Neural crest cell (in vitro differentiated cells): Measurements from ENCODE around the genes KCNG1 and ZNF217.

GRCh38 chr20:50929913-50930109 is 1.4 kb downstream of the ADNP start:
- PRO-cap = no peak

GRCh38 chr20:51022620-51023536 is at the start of gene KCNG1:
TSS of gene KCNG1 (minus strand) at chr20:51023107.
- PRO-cap = bidirectional peak, plus-strand start at chr20:51023351, minus-strand start at chr20:51023101

DNA sequence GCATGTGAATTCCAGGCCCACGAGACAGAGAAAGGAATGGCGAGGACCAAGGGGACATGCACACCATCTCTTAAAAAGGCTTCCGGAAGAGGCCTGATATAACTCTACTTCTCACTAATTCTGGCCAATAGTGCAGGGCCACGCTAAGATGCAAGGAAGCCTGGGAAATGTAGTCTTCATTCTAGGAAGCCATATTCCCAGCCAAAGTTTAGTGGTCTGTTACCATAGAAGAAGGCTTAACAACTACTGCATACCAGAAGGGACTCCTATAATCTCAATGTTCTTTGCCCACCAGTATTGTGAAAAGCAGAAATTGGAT is 177.1 kb upstream of the KCNG1 start:
- PRO-cap = no peak

DNA sequence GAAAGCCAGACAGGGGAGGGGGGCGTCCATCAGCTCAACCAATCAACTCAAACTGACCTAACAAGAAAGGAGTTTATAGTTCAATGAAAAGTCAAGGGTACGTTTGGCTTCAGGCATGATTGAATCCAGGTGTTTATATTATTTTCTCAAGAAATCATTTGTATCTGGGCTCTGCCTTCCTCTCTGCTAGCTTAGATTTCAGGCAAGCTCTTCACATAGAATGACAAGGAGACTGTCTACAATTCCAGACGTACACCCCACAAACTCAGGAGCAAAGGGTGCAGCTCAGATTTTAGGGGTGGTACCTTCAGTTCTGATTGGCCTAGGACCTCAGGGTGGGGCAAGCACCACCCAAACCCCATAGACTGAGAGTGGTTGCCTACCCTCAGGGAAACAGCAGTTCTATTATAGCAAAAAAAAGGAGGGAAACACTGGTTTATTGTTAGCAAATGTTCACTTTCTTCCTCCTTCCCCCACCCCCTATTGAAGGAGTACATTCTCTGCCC is 256.0 kb downstream of the NFATC2 start:
- PRO-cap = no peak

GRCh38 chr20:51531058-51532135 is 11.1 kb downstream of the NFATC2 start:
- PRO-cap = no peak

GRCh38 chr20:51562112-51562381 is 19.5 kb upstream of the NFATC2 start:
- PRO-cap = no peak

GRCh38 chr20:51563762-51564537 is 21.4 kb upstream of the NFATC2 start:
- PRO-cap = no peak

GRCh38 chr20:51801405-51801846 is 895 bp downstream of the SALL4 start:
- PRO-cap = bidirectional peak, plus-strand start at chr20:51801516, minus-strand start at chr20:51801601

DNA sequence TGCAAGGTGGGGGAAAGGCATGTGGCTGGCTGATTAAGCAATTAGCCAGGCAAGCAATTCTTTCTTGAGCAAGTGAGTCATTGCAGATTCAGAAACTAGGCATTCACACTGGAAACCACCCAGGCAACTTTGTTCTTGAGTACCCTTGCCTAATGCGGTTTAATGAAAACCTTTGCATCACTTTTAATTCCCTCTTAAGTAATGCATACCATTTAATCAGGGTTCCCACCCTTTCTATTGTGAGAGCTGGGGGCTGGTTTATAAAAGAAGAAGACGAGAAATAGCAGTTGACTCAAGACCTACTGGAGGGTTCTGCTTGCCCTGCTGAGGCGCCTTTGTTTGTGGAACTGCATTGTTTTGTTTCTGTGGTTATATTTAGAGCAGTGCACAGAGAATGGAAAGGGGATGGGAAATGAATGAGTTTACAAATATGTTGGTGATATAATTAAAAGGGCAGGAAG is 49.0 kb upstream of the TSHZ2 start:
- PRO-cap = no peak

- PRO-cap = no peak
Observed at GRCh38 chr20:53590899-53591150, 2.8 kb downstream of the ZNF217 start.

GRCh38 chr20:53593692-53594419 is at the start of gene ZNF217:
TSS of gene ZNF217 (minus strand) at chr20:53593839.
- PRO-cap = bidirectional peak, plus-strand start at chr20:53593964, minus-strand start at chr20:53593805; bidirectional peak, plus-strand start at chr20:53594588, minus-strand start at chr20:53594270

- PRO-cap = no peak
Observed at GRCh38 chr20:53595041-53595572, 1.5 kb upstream of the ZNF217 start.

GRCh38 chr20:53660991-53661445 is 67.4 kb upstream of the ZNF217 start:
- PRO-cap = no peak

GRCh38 chr20:53708083-53708914 is 114.7 kb upstream of the ZNF217 start:
- PRO-cap = no peak

- PRO-cap = no peak
Observed at GRCh38 chr20:53711409-53711655, 117.7 kb upstream of the ZNF217 start.

GRCh38 chr20:53736796-53737450 is 143.3 kb upstream of the ZNF217 start:
- PRO-cap = bidirectional peak, plus-strand start at chr20:53737034, minus-strand start at chr20:53736992

DNA sequence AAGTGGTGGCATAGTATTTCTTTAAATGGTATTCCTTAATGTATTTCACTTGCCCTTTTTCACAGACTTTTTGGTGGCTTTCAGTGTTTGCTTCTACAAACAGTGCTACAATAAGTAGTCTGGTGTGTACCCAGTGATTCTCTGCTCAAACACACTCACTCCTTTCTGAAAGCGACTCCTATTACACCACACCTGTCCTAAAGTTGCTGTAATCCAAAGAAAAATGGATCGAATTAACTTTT is 145.9 kb upstream of the ZNF217 start:
- PRO-cap = no peak

- PRO-cap = no peak
Observed at GRCh38 chr20:53801503-53801914, 207.9 kb upstream of the ZNF217 start.

- PRO-cap = no peak
Observed at GRCh38 chr20:53910305-53910730, 160.1 kb downstream of the BCAS1 start.

- PRO-cap = bidirectional peak, plus-strand start at chr20:53915487, minus-strand start at chr20:53915449; bidirectional peak, plus-strand start at chr20:53915656, minus-strand start at chr20:53915628; bidirectional peak, plus-strand start at chr20:53916023, minus-strand start at chr20:53915790
Observed at GRCh38 chr20:53915302-53916510, 154.7 kb downstream of the BCAS1 start.